Sigmoid colon (tissue), 4 donors: ENCODE data around the gene PRKCZ.

- PRO-cap, result no peak
- RAMPAGE, long total RNA, 4 experiments, result no peak in any of the 4 experiments
Measured at GRCh38 chr1:1917969-1918495, 1.0 kb downstream of the TMEM52 start.

GRCh38 chr1:2049875-2050315, 316 bp upstream of the PRKCZ start:
- PRO-cap, result no peak
- RAMPAGE, long total RNA, 4 experiments, result no peak in any of the 4 experiments

DNA sequence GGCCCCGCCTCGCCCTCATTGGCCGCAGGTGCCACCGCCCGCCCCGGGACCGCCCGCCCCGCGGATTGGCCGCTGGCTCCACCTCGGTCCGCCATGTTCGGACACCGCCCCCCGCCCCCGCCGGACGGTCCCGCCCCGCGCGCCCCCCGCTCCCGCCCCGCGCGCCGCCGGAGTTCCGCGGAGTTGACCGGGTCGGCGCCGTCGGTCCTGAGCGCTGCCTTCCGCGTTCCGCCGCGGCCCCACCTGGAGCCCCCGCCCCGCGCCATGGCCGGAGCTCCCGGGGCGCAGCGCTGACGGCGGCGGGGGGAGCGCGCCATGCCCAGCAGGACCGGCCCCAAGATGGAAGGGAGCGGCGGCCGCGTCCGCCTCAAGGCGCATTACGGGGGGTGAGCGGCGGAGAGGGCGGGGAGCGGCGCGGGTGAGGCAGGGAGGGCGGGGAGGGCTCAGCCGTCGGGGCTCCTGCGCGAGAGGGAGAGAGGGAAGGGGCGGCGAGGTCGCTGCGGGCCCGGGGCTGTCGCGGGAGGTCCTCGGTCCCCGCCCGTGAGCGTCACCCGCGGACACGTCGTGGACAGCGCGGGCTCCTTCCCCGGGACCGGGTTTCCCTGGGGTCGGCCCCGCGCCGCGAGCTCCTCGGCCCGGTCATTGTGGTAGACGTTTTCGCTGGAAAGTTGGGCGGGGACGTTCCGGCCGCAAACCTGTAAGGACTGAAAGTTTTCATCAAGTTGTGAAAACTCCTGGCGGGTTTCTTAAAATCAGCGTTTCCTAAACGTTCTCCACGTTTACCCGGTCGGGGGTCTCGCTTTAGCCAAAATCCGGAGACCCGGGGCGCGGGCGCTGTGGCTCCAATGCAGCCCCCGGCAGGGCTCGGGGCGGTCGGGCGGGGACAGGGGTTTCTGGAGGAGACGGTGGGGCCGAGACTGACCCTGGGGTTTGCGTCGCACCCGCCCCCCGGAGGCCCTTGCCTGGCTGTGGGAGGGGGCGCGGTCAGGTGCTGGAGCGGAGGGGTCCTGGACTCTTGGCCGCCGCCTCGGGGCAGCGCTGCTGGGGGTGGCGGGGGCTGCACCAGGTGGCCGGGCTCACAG, at the start of gene PRKCZ:
PRKCZ (plus strand) TSS at position 96 of the 1,082 bp plus-strand sequence.
- PRO-cap, result no peak
- RAMPAGE, long total RNA, 4 experiments, result no peak in any of the 4 experiments

DNA sequence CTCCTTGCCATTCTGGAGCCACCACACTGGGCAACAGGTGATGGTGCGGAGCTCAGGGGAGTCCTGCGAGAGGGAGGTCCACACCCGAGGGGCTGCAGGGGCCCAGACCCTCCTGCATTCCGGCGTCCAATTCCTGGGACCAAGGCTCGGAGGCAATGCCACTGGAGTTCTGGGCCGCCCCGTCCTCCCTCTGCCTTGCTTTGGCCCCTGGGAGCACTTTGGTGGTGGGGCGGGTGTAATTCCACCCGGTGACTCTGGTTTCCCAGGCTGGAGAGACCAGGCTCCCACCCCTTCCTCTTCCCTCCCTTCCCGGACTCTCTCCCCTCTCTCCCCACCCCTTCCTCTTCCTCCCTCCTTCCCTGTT, 1.9 kb downstream of the PRKCZ start:
- PRO-cap, result no peak
- RAMPAGE, long total RNA, 4 experiments, result no peak in any of the 4 experiments

GRCh38 chr1:2132805-2133842, 61.4 kb downstream of the FAAP20 start:
- PRO-cap, result unidirectional peak, minus-strand start at chr1:2133116; unidirectional peak, minus-strand start at chr1:2133205
- RAMPAGE, long total RNA, 4 experiments, result no peak in any of the 4 experiments

DNA sequence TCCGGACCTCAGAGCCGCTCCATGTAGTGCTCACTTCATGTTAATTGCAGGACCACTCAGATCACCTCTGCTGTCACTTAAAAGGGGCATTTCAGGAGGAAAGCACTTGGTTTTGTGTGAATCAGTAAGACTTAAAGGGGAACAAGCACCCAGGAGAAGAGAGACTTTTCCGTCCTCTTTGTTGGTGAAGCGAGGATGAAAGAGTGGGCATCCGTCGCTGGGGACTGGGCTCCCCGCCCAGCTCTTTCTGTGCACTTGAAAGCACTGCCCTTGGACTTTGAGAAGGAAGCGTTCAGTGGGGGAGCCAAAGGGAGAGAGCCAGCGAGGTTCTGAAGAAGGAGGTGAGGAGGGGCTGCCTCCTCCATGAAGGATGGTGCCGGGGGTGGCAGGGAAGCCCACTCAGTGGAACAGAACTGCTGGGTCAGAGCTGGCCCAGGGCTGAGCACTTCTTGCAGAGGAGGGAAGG, 56.5 kb downstream of the FAAP20 start:
- PRO-cap, result no peak
- RAMPAGE, long total RNA, 4 experiments, result no peak in any of the 4 experiments

DNA sequence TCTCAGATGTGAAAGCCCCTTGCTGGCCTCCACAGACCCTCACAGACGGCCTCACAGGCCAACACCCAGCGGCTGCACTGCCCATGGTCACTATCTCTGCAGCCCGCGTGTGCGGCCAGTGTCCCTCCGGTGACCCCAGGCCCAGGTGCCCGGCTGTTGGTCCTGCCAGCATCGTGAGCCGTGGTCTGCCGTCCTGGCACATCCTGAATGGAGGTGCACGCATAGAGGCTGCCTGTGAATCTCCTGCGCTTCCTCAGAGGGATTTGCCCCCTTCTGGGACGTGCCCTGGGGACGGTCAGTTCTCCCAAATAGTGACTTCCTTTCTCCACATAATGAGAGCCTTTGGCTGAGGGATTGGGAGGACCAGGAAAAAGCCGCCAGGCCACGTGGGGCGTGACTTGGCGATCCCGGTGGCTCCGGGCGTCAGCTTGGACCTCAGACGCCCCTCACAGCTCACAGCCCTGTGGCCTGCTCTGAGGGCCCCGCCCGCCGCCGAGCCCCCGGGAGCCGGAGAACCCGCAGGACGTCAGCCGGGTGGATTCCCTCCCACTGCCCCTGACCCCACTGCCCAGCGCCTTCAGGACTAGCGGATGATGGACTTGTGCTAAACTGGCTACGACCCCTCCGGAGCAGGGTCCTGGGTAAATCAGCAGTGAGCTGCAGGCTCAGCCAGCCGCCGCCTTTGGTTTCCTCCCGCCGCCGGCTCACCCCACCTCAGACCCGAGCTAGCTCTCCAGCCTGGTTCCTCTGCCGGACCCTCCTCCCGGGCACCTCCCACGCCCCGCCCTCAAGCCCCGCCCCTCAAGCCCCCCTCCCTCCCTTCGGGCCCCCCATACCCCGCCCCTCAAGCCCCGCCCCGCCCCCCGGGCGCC, 9.8 kb upstream of the FAAP20 start:
- PRO-cap, result unidirectional peak, minus-strand start at position 706 of the sequence
- RAMPAGE, long total RNA, 4 experiments, result no peak in any of the 4 experiments

- PRO-cap, result no peak
- RAMPAGE, long total RNA, 4 experiments, result no peak in any of the 4 experiments
Measured at GRCh38 chr1:2214582-2215170, 13.4 kb upstream of the SKI start.

- PRO-cap, result no peak
- RAMPAGE, long total RNA, 4 experiments, result no peak in any of the 4 experiments
Measured at GRCh38 chr1:2230017-2230799, 2.1 kb downstream of the SKI start.

DNA sequence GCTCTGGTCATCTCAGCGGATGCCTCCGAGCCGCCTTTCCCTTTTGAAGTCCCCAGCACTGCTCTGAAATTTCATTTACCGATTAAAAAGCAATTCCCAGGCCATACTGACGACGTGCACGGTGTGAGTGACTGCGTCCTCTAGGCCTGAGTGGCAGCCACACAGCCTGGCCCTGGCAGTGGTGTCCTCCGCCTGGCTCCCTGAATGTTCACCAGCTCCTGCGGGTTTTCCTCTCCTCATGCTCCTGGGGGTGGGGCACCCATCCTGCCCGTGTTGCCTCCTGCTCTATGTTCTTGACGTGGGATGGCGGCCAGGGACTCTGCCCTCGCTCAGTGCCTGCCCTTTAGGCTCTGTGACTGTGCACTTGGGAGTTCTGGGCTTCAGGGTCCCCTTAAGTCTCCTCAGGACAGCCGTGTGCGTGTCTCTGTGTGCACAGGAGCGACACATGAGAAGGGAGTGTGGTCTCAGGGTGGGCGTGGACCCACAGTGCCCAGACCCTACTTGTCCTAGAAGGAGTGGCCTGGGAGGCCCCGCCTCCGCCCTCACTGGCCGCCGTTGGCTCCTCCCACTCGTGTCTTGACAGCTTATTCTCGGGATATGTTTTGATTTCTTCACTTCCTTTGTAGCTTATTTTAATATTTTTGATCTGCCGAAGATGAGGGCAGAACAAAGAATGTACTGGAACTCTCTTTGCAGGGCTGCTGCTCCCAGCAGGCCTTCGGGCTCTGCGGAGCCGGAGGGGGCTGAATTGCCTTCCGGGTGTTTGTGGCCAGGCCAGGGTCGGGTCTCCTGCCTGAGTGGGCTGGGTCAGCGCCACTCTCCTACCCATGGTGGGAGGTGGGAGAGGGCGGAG, 3.7 kb downstream of the SKI start:
- PRO-cap, result unidirectional peak, minus-strand start at position 202 of the sequence; bidirectional peak, plus-strand start at position 664 of the sequence, minus-strand start at position 458 of the sequence
- RAMPAGE, long total RNA, 4 experiments, result no peak in any of the 4 experiments

DNA sequence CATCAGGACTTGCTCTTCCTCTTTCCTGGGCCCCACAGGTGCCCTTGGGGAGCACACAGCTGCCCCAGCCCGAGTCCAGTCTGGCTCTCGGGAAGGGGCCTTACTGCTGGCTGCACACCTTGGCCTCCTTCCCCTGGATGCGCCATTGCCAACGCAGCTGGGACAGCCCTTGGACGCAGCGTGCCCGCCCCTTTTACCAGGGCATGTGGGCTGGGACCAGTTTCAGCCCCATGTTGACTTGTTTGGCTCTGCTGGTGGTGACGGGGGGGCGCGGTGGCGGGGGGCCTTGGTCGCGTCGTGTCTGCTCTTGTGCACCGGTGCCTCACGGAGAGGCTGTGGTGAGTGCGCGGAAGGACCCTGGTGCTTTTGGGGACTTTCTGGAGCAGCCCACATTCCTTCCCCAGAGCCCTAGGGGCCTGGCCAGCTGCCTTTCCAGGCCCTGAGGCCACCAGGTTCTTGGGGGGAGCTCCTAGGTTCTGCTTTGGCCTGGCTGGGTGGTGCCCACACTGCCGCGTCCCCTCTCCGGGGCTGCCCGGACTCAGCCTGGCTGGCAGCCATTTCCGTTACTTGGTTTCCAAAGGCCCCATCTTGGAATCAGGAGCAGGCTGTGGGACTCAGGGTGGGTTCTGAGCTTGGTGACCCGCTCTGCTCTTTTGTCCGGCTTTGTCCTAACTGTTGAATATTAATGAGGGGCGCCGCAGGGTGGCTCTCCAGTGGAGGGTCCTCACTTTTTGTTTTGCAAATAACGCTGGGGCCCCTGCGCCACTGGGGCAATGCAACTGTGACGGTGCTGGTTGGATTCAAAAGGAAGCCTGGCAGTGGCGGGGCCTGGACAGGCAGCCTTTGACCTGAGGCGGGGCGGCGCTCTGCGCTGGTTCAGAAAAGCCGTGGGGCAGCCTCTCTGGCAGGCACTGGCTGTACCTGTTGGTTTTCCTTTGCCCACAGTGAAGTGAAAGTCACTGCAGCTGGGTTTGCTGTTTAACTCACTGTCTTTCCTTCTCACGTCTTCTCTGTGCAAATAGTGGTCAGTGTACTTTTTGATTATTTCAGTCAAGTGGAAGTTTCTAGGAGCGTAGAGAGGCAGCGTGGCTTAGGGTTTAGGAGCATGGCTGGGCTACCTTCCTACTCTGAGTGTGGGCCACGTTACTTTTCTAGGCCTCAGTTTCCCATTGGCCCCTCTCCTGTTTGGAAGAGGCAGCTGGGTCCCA, 20.0 kb downstream of the SKI start:
- PRO-cap, result no peak
- RAMPAGE, long total RNA, 4 experiments, result no peak in any of the 4 experiments

- PRO-cap, result no peak
- RAMPAGE, long total RNA, 4 experiments, result no peak in any of the 4 experiments
Measured at GRCh38 chr1:2277406-2277991, 49.4 kb downstream of the SKI start.

- PRO-cap, result no peak
- RAMPAGE, long total RNA, 4 experiments, result no peak in any of the 4 experiments
Measured at GRCh38 chr1:2286372-2286756, 58.2 kb downstream of the SKI start.

GRCh38 chr1:2287513-2288298, 59.6 kb downstream of the SKI start:
- PRO-cap, result no peak
- RAMPAGE, long total RNA, 4 experiments, result no peak in any of the 4 experiments

GRCh38 chr1:2393325-2394581, 2.1 kb downstream of the RER1 start:
- PRO-cap, result no peak
- RAMPAGE, long total RNA, 4 experiments, result no peak in any of the 4 experiments

- PRO-cap, result no peak
- RAMPAGE, long total RNA, 4 experiments, result no peak in any of the 4 experiments
Measured at GRCh38 chr1:2399090-2399675, 7.5 kb downstream of the RER1 start.

DNA sequence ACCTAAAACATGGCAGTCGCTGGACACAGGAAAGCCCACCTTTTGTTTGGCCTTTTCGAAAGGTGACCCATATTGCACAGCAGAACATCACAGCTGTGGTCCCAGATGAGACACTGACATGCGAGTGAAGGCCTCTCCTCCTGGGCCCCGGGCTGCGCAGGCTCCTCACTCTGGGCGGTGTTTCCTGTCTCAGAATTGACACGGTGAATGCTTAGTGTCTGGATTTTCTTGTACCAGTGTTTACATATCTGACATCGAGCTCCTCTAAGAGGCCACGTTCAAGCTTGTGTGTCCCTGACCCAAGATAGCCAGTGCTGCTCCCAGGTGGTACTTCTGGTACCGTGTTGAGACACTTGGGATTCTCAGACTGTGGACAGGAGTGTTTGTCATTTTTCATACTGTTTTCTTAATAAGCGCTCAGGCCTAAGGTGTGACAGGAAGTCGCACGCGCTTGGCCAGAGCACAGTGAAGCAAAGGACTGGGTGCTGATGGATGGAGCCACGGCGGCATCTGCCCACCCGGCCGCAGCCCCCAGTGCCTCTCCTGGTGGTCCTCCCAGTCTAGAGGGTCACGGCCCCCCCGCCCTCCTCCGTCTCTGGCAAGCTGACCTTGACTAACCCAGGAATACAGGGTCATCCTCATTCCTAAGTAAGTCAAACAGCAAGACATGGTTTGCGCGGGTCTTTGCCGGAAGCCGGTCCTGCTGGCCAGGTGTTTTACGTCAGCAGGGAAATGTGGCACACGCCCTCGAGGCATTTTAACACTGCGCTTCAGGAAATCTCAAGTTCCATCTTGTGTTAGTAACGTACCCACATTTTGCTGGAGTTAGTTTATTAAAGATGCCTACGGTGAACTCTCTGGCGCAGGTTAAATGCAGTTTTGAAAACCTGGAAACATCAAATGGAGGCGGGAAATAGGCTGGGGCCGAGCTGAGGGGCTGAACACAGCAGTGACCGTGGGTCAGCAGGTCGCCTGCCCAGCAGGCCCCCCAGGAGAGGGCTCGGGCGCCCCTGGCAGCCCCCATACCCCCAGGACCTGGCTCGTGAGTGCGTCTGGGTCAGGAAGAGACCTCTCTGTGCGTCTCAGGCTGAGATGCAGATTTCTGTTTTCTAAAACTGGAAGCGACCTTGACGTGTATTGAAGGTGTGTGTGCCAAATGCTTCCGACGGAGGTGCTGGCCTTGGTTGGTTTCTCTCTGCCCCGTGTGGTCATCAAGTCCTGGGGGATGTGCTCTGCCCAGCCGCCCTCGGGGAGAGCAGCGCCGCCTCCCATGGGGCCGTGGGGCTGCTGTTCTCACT, 7.9 kb downstream of the PEX10 start:
- PRO-cap, result no peak
- RAMPAGE, long total RNA, 4 experiments, result no peak in any of the 4 experiments

DNA sequence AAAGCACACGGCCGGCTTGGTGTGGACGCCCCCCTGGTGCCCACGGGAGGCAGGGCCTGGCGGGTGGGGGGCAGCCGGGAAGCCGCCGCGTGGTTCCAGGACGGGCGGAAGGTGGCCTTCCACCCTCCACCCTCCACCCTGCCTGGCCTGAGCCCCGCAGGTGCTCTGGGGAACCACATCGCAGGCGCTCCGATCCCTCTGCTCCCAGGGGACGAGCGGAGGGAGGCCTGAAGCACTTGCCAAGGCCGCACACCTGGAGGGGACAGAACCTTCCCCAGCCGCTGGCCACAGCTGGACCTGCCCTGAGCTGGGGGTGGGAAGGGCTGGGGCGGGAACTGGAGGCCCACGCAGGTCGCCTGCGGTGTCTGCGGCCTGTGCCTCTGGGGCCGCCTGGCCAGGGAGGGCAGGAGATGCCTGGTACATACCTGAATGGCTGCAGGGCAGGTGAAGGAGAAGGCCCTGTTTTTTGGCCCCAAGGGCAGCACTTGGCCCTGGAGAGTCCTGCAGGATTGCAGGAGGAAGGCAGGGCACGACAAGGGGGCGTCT, 881 bp upstream of the PEX10 start:
- PRO-cap, result no peak
- RAMPAGE, long total RNA, 4 experiments, result no peak in any of the 4 experiments

- PRO-cap, result no peak
- RAMPAGE, long total RNA, 4 experiments, result no peak in any of the 4 experiments
Measured at GRCh38 chr1:2428254-2428885, 16.0 kb upstream of the PEX10 start.

DNA sequence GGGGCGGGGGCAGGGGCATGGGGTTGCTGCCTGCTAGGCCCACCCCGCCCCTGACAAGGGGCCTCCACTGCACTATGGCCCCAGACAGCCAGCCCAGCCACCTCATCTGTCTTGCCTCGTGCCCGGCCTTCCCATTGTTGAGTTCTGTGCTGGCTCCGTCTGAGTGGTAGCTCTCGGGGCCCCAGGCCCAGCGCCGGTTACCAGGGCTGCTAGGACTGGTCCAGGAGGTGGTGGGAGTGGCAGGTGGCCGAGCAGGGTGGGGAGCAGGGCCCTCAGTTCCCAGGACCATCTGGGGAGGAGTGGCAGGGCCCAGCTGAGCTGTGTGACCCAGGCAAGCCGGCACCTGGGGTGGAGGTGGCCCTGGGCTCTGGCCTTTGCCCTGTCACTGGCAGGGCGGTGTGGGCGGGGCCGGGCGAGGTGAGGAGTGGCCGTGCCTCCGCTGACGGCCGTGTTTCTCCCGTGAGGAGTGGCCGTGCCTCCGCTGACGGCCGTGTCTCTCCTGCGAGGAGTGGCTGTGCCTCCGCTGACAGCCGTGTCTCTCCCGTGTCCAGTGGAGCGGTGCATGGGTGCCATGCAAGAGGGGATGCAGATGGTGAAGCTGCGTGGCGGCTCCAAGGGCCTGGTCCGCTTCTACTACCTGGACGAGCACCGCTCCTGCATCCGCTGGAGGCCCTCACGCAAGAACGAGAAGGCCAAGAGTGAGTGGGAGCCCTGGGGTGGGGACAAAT, 2.0 kb downstream of the PLCH2 start:
- PRO-cap, result no peak
- RAMPAGE, long total RNA, 4 experiments, result no peak in any of the 4 experiments